Esophagus muscularis mucosa (tissue), 4 donors: ENCODE measurements around the genes SLC37A1 and PDE9A.

GRCh38 chr21:42171439-42171725 is 47.6 kb upstream of the ABCG1 start:
- PRO-cap = no peak
- RAMPAGE, long total RNA, 4 experiments = no peak in any of the 4 experiments

- PRO-cap = bidirectional peak, plus-strand start at chr21:42228358, minus-strand start at chr21:42228081
- RAMPAGE, long total RNA, 4 experiments = no peak in any of the 4 experiments
Measured at GRCh38 chr21:42227830-42228478, 9.0 kb downstream of the ABCG1 start.

DNA sequence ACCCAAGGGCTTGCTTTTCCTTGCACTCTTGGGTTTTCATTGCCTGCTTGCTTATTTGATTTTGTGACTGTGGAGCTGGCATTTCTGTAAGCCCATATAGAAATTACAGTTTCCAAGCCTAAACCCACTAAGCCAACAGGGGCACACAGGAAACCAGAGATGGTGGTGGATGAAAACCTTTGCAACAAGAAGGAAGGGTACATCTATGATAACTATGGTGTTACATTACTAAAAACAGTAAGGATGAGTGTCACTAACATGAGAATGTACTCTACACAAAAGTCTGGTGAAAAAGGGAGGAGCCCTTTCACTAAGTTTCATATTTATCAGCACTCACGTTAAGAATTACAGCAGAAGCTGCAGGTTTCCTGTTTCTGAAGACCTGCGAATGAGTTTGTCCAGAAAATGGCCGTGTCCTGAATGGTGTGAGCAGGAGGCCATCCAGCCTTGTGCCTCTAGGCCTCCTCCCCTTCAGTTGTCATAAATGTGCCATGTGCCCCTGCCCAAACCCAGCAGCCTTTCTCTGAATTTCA is 17.7 kb downstream of the ABCG1 start:
- PRO-cap = no peak
- RAMPAGE, long total RNA, 4 experiments = no peak in any of the 4 experiments

DNA sequence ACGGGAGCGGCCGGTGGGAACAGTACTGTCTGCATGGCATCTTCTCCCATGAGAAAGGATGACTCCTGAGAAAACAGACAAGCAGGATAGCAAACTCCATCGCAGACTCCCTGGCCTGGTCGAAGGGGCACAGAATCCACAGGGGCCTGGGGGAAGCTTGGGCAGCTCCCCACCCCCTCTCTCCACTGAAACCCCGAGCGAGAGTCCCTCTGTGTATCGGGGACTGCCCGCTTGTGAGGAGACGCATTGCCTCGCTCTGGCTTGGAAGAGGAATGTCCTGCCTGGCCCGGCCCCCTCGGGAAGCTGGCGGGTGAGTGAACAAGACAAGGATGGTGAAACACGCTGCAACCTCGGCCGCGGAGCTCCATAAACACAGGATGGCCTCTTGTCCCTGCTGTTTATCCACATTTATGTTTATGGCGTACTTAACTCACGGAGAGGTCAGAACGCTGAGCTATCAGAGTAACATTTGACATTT is 42.5 kb downstream of the ABCG1 start:
- PRO-cap = no peak
- RAMPAGE, long total RNA, 4 experiments = no peak in any of the 4 experiments

DNA sequence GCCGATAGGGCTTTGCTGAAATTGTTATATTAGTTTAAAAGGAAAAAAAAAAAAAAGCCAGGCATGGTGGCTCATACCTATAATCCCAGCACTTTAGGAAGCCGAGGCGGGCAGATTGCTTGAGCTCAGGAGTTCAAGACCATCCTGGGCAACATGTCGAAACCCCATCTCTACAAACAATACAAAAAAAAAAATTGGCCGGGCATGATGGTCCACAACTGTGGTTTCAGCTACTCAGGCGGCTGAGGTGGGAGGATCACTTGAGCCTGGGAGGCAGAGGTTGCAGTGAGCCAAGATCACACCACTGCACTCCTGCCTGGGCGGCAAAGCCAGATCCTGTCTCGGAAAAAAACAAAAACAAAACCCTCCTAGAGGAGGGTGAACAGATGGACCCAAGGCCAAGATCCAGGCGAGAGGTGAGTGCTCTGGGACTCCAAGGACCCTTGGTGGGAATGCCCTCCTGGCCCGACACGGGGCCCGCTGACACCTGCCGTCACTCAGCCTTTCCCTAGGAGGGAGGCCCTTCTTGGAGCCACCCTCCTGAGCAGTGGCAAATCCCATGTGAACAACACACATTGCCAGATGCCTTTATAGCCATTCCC is 503 bp downstream of the TFF2 start:
- PRO-cap = no peak
- RAMPAGE, long total RNA, 4 experiments = no peak in any of the 4 experiments

DNA sequence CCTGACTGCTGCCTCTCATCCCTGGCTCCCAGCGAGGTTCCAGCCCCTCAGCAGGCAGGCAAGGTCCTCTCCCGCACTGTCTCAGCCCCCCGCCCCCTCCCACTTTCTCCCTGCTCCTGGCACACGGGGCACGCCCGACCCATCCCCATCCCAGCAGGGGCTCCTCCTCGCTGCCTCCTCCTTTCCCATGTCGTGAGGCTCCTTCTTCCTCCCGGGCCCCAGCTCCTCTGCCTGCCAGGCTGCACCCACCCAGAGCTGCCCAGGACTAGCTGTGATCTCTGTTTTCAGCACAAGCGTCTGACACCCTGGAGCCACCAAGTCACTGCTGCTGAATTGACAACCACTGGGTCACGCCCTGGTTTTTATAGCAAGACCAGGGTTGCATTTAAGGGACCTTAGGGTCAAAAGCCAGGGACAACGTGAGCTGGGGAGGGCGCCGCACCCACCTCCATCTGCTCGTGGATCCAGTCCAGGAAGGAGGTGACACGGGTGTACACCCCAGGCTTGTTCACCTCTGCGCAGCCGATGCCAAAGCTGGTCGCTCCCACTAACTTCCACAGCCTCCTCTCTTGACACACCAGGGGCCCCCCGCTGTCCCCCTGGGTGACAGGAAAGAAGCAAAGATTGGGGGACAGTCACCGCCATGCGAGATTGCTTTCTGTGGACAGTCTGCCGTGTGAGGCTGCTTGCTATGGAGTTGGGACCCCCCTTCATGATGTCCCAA is 9.1 kb upstream of the TFF1 start:
- PRO-cap = no peak
- RAMPAGE, long total RNA, 4 experiments = no peak in any of the 4 experiments

DNA sequence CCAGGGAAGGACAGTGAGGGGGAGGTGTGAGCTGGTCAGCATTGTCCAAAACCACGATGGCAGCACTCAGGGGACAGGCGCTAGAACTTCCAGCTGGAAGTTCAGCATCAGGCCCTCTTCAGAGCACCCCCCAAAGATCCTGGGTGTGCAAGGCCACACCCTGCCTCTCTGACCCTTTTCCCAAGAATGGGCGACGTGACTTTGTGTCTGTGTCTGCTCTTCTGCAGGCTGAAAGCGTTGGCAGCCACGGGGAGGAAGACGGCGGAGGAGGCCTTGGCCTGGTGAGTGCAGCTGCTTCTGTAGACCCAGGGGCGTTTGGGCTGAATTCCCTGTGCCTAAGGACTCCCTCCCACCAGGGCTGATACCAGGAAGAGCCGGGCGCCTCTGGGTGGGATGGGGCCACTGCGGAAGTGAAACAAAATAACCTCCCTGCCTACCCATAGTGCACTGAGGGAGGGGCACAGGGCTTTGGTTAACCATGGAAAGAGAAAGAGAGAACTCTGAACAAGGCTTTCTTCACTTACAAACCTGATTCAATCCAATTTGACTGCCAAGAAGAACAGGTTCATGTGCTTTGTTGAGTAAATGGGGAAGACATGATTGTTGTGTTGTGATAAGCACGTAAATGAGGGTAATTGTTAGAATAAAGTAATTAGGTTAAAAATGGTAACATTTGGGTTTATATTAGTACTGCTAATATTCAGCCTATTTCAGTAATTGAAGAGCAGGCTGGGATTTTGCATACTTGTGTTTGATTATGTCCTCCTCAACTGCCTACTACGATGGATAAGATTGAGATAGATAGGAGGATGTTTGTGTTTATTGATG is 2.6 kb downstream of the UBASH3A start:
- PRO-cap = no peak
- RAMPAGE, long total RNA, 4 experiments = no peak in any of the 4 experiments

- PRO-cap = bidirectional peak, plus-strand start at chr21:42513818, minus-strand start at chr21:42513809; bidirectional peak, plus-strand start at chr21:42513852, minus-strand start at chr21:42513849
- RAMPAGE, long total RNA, 4 experiments = no peak in any of the 4 experiments
Measured at GRCh38 chr21:42513085-42513956, at the start of gene SLC37A1. Gene SLC37A1, plus strand, starts transcription at chr21:42513852.

GRCh38 chr21:42593136-42593730 is 60.2 kb upstream of the PDE9A start:
- PRO-cap = no peak
- RAMPAGE, long total RNA, 4 experiments = no peak in any of the 4 experiments

DNA sequence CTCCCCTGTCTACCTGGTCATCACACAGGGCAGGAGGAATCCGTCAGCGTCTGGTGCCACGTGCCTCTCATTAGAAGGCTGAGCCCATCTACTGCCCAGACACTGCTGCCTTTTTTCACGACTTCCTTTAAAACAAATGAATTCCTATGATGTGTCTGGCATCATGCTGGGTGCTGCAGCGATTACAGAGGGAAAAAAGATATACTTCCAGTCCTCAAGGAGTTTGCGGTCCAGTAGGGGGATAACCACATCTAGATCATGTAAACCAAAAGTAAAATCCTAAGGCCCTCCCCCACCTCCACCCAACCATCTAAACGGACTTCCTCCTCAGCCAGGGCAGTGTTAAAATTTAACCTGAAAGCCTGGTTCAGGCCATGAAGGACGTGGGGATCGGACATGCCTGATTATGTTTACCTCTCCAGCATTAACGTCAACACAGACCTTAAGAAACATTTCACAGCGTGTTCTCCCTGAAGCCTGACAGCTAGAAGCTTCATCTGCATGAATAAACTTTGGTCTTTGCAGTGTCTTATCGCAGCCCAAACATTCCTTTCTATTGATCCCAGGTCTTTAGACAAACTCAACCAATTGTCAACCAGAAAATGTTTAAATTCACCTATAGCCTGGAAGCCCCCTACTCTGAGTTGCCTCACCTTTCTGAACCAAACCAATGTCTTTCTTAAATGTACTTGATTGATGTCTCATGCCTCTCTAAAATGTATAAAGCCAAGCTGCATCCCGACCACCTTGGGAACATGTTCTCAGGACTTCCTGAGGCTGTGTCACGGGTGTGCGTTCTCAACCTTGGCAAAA is 29.0 kb upstream of the PDE9A start:
- PRO-cap = no peak
- RAMPAGE, long total RNA, 4 experiments = no peak in any of the 4 experiments

GRCh38 chr21:42640418-42640747 is 13.0 kb upstream of the PDE9A start:
- PRO-cap = no peak
- RAMPAGE, long total RNA, 4 experiments = no peak in any of the 4 experiments

- PRO-cap = bidirectional peak, plus-strand start at chr21:42653604, minus-strand start at chr21:42653469; unidirectional peak, plus-strand start at chr21:42653955
- RAMPAGE, long total RNA, 4 experiments = start-site peak on the plus strand in 1 of 4 experiments, at chr21:42653749-42653812 at its widest, 17 reads per replicate
Measured at GRCh38 chr21:42653325-42654104, at the start of gene PDE9A. Gene PDE9A, plus strand, starts transcription at chr21:42653621.

- PRO-cap = no peak
- RAMPAGE, long total RNA, 4 experiments = no peak in any of the 4 experiments
Measured at GRCh38 chr21:42746034-42746503, 92.6 kb downstream of the PDE9A start.

GRCh38 chr21:42783421-42784240 is 95.7 kb downstream of the WDR4 start:
- PRO-cap = bidirectional peak, plus-strand start at chr21:42784047, minus-strand start at chr21:42784004
- RAMPAGE, long total RNA, 4 experiments = no peak in any of the 4 experiments

DNA sequence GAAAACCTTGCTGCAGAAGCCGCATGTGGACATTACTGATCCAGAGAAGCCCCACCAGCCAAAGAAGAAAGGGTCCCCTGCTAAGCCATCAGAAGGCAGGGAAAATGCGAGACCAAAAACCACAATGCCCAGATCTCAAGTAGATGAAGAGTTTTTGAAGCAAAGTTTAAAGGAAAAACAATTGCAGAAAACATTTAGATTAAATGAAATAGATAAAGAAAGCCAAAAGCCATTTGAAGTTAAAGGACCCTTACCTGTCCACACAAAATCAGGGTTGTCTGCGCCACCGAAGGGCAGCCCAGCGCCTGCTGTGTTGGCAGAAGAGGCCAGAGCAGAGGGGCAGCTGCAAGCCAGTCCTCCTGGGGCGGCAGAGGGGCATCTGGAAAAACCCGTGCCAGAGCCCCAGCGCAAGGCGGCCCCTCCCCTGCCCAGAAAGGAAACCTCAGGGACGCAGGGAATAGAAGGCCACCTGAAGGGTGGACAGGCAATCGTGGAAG is 10.6 kb downstream of the NDUFV3 start:
- PRO-cap = no peak
- RAMPAGE, long total RNA, 4 experiments = no peak in any of the 4 experiments

GRCh38 chr21:43173409-43173757 is 4.6 kb downstream of the CRYAA start:
- PRO-cap = no peak
- RAMPAGE, long total RNA, 4 experiments = no peak in any of the 4 experiments

- PRO-cap = no peak
- RAMPAGE, long total RNA, 4 experiments = no peak in any of the 4 experiments
Measured at GRCh38 chr21:43318899-43319298, 108.0 kb downstream of the SIK1 start.

DNA sequence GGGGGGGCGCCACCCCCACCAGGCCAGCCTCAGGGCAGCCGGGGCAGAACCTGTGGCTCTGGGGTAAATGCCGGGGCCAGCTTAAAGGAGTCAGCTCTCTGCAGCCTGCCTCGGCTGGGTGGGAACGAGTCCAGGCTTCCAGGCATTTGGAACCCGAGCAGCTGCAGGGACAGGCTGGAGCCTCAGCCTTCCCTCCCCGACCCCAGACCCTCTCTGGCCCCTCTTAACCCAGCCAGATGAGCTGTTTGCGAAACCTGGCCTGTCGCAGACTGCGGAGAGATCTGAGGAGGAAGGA is 94.0 kb downstream of the SIK1 start:
- PRO-cap = no peak
- RAMPAGE, long total RNA, 4 experiments = no peak in any of the 4 experiments

GRCh38 chr21:43348893-43349468 is 78.0 kb downstream of the SIK1 start:
- PRO-cap = bidirectional peak, plus-strand start at chr21:43349238, minus-strand start at chr21:43349042
- RAMPAGE, long total RNA, 4 experiments = no peak in any of the 4 experiments

DNA sequence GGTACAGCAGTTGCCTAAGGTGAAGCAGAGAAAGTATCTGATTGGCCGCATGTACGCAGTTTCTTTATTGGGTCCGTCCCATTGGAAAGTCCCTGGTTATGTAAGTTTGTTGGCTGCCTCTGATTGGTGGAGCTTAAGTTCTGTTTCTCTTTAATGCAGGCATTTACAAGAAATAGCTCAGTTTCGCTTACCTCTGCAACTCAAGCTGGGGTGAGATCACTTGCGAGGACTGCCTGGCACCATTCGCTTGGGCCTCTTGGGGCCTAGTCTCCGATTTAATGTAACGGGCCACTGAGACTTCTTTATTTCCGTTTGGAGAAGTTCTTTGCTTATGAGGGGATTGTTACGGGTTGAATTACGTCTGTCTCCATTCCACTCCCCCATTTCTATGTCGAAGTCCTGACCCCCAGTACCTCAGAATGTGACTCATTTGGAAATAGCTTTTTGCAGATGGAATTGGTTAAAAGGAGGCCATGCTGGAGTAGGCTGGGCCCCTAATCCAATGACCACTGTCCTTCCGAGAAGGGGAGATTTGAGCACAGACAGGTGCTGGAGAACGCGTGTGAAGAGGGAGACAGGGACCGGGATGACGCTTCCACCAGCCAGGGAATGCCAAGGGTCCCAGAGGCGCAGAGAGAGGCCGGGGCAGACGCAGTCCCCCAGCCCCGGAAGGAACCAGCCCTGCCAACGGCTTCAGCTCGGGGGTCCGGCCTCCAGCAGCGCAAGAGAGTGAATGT is 73.9 kb downstream of the SIK1 start:
- PRO-cap = no peak
- RAMPAGE, long total RNA, 4 experiments = no peak in any of the 4 experiments